ENCODE data around the gene RPS19BP1.

GRCh38 chr22:39532064-39533226 is at the start of gene RPS19BP1:
RPS19BP1 (minus strand) TSS chr22:39532748.
- CAGE, long polyA plus RNA = start-site peak on the minus strand at chr22:39532682-39532767, 651 and 187 reads in 2 replicates
- RRBS = 3% methylated on average over 20 of the region's 73 CpGs

DNA sequence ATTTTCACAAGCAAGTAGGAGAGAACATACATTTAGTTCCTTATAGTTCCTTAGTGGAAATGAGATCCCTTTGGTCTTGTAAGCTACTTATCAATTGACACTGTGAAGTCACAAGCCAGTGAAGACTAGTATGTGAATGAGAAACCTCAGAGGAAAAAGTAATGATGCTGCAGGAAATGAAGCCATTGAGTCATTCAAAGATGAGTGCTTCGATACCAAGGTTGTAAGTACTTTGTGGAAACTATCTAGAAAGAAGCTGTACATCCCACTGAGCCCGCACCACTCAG is 53.5 kb downstream of the ENTHD1 start:
- CAGE, long polyA plus RNA = no peak
- RRBS = no CpG with 5 or more reads among the region's 2 CpGs

DNA sequence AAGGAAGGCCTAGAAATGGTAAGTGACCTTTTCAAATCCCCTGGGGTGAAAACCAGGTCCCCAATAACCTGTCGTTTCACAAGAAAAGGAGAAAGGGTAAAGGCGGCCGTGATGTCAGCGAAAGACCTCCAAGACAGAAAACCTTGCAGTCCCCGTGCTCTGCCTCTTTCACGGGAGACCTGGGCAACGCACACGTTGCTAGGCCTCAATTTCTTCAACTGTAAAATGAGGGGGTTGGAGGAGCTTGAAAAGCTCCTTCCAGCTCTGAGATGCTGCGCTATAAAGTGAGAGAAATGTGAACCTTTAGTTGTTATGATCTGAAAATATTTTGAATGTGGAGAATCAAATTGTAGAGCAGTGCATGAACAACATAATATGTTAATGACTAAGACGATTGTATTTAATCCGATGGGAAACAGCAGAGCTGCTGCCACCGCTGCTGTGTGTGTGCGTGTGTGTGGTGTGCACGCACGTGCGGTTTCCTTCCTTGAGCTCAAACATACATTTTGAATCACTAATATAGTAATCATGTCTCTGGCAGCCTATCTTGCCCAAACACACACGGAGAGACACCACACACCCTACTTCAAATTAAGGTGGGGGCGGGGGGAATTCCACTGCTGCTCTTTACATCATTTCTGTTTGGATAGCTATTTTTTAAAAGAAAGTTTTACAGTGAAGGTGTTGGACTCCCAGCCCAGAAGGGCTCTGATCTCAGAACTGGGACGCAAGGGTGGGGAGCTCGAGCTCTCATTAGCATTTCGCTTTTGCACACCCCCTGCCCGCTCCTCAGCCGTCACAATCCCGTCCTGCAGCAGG is 847 bp upstream of the FAM83F start:
- CAGE, long polyA plus RNA = no peak
- RRBS = no CpG with 5 or more reads among the region's 24 CpGs

GRCh38 chr22:40031629-40032351 is 37.0 kb downstream of the FAM83F start:
- CAGE, long polyA plus RNA = no peak
- RRBS = no CpG with 5 or more reads among the region's 11 CpGs

- CAGE, long polyA plus RNA = no peak
- RRBS = no CpG with 5 or more reads among the region's 6 CpGs
These were observed 16.4 kb downstream of the TNRC6B start for GRCh38 chr22:40194167-40194541.

DNA sequence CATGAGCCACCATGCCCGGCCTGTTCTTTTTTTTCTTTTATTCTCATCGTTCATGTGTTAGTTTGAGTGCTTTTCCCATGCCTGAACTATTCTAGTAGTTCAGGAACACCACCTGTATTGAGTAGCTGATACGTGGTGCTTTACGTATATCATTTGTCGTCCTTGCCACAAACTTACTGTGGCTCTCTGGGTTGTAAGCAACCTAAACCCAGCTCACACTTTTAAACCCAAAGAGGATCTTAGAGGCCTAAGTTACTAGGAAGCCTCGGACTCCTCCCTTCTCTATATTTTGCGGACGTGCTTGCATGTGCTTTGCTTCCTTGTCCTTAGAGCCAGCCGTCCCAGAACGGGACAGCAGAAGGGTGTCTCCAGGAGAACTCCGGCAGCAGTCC is 33.6 kb downstream of the TNRC6B start:
- CAGE, long polyA plus RNA = no peak
- RRBS = no CpG with 5 or more reads among the region's 11 CpGs

- CAGE, long polyA plus RNA = no peak
- RRBS = no CpG with 5 or more reads among the region's 7 CpGs
These were observed 47.1 kb downstream of the TNRC6B start for GRCh38 chr22:40224702-40225372.

- CAGE, long polyA plus RNA = no peak
- RRBS = no CpG with 5 or more reads among the region's 7 CpGs
These were observed 736 bp downstream of the ADSL start for GRCh38 chr22:40347059-40347413.

GRCh38 chr22:40411851-40412290 is 41.5 kb downstream of the SGSM3 start:
- CAGE, long polyA plus RNA = no peak
- RRBS = no CpG with 5 or more reads among the region's 4 CpGs

- CAGE, long polyA plus RNA = no peak
- RRBS = no CpG with 5 or more reads among the region's 5 CpGs
These were observed 44.3 kb downstream of the SGSM3 start for GRCh38 chr22:40414639-40415195.

DNA sequence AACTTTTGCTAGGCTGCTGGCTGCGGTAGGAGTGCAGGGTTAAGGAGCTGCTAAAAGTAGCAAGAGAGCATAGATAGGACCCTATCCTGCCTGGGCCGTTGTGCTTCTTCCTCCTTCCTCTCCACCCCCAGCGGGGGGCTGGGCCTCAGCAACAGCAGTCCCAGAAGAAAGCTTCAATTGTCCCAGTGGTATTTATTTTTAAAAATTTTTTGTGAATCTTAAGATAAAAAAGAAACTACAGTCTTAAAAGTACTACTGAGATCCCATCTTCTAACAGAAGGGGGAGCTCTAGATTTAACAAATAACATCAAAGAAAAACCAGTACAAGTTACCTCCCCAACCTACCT is 66.4 kb downstream of the SGSM3 start:
- CAGE, long polyA plus RNA = no peak
- RRBS = no CpG with 5 or more reads among the region's 3 CpGs

DNA sequence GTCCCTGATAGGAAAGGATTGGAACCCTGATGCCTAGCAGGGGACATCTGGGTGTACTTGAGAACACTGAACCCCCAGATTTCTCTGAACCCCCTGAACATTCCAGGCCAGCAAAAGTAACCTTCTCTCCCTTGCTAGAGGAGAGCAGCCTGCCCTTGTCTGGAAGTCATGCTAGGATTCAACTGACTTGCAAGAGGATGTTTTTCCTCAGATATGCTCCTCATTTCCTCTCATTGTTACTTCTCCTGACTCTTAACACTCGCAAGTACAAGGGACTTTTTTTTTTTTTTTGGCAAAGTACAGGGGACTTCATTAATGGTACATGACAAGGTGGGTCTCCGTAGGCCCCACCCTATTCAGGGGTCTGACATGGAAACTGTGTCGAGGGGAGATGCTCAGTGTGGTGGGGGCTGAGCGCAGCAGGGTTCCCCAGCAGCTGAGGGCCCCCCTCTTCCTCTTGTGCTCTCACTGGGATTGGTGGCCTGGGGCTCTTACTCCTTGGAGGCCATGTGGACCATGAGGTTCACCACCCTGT is 6.2 kb upstream of the MCHR1 start:
- CAGE, long polyA plus RNA = no peak
- RRBS = no CpG with 5 or more reads among the region's 4 CpGs

GRCh38 chr22:40727026-40727486 is 47.8 kb downstream of the MCHR1 start:
- CAGE, long polyA plus RNA = no peak
- RRBS = no CpG with 5 or more reads among the region's 11 CpGs

DNA sequence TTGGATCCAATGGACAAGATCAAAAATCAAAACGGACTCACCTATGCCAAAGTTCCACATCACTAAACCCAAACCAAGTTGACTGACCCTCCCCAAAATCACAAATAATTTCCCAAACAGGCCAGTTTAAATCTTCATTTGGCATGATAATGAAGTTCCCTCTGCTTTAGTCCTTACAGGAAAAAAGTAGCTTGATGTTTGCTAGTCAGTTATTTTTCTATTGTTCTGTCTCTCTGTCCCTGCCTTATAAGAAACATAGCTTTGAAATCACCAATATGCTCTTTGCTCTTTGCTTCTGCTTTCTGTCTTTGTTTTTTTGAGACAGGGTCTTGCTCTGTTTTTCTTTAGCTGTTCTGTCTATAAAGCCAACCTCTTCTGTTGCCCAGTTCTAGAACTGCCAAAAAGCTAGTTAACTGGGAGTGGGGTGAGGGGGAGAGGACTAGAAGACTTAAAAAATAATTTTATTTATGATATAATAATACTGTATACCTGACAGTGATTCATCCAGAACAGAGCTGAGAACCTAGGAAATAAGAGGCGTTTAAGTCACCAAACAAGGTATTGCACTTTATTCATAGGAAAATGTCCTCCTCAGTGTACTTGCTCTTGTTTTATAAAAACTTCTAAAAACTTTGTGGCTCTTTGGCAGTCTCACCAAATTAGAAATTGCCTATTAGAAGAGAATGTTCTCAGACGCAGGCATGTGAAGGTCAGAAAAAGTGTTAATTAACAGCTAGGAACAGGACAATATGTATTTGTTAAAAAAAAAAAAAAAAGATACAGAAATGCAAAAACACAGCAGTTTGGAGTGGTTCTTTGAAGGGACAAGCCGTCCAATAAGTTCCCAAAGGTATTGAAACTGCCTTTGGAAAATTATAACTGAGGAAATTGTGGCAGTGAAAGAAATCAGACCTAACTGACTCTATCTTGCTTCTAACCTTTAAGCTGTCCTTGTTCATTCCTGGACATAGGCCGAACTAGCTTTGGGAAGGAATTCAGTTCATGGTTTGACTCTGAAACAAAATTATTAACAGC is 68.1 kb downstream of the SLC25A17 start:
- CAGE, long polyA plus RNA = no peak
- RRBS = no CpG with 5 or more reads among the region's 5 CpGs

- CAGE, long polyA plus RNA = no peak
- RRBS = no CpG with 5 or more reads among the region's 6 CpGs
These were observed 49.3 kb downstream of the SLC25A17 start for GRCh38 chr22:40769770-40770271.

DNA sequence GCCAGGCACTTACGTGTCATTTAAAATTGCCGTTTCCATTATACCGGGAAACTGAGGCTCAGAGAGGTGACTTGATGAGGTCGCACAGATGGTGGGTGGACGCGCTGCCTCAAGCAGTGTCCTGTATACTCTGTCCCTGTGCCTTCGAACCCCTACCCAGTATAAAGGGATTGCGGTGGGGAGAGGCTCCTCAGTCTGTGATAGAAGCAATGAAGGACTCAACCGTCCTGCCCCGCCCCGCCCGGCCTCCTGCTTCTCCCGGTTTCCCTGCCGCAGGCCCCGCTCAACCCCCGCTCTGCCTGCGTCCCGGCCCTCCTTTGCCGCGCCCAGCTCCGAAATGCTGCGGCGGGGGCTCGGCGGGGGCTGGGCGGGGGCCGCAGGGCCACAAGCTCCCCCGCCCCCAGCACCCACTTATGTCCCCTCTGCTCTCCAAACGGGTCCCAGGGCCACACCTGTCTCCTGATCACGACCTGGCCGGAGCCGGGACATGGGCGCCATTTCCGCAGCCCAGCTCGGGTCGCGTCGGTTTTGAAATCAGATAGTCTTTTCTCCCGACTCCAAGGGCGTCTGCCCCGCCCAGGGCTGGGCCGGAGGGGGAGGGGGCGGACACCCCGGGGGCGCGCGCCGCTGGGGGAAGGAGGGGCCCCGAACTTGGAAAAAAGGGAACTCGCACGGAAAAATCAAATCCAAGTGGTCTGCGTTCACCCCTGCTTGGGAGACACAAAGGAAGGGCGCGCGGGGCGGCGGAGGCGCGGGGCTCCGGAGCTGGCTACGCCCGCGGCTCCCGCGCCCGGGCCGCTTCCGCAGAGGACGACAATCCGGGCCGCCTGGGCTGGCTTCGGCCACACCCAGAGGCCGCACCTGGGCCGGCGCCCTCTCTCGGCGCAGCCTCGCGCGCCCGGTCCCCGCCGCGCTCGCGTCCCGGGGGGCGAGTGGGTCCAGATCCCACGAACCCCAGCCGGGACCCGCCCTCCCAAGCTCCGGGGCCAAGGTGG is 70.6 kb downstream of the RBX1 start:
- CAGE, long polyA plus RNA = no peak
- RRBS = 2% methylated on average over 18 of the region's 92 CpGs

DNA sequence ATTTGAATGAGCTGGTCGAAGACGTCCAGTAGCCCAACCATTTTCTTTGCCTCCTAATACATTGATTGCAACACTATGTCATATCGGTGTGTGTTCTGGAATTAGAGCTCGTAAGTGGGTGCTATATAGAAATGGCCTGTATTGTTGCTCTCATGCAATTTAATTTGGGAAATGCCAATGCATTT is 725 bp downstream of the EP300 start:
- CAGE, long polyA plus RNA = no peak
- RRBS = no CpG with 5 or more reads among the region's 4 CpGs

DNA sequence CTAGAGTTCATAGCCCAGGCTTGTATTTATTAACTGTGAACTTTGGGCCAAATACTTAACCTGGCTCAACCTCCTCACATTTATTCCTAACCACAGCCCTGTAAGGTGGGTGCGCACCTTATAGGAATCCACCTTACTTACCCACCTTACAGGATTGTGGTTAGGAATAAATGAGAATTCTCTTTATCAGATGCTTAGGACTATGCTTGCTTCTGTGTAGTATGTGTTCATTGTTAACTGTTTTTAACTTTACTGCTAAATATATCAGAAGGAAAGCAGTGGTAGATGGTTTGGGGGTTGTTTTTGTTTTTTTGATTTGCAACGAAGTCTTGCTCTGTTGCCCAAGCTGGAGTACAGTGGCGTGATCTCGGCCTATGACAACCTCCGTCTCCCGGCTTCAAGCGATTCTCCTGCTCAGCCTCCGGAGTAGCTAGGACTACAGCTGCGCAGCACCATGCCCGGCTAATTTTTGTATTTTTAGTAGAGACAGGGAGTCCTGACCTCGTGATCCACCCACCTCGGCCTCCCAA is 6.4 kb downstream of the EP300 start:
- CAGE, long polyA plus RNA = no peak
- RRBS = no CpG with 5 or more reads among the region's 12 CpGs

GRCh38 chr22:41152082-41152689 is 52.9 kb upstream of the L3MBTL2 start:
- CAGE, long polyA plus RNA = no peak
- RRBS = no CpG with 5 or more reads among the region's 5 CpGs

DNA sequence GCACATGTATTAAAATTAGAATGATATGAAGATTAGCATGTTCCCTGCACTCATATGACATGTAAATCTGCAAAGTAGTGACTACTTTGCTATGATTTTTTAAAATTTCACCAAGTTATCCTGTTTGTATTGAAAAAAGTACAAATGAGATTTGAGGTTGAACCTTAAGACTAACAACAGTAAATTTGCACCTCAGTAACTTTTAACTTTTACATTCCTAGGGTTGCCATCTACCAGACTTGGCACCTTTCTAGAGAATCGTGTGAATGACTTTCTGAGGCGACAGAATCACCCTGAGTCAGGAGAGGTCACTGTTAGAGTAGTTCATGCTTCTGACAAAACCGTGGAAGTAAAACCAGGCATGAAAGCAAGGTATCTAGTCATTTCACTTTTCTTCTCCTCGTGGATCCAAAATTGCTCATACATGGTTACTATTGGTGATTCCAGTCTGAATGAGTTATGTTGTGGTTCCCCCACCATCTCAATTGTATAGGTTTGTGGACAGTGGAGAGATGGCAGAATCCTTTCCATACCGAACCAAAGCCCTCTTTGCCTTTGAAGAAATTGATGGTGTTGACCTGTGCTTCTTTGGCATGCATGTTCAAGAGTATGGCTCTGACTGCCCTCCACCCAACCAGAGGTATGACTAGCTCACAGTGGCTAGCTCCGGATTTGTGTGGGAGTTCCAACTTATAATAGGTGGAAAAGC is 36.7 kb upstream of the L3MBTL2 start:
- CAGE, long polyA plus RNA = no peak
- RRBS = no CpG with 5 or more reads among the region's 6 CpGs

All from AG04450 (cell line).